GM06990 (cell line): ENCODE data around the genes WDFY2, TMEM272 and PCDH8.

- RRBS, result no CpG with 5 or more reads among the region's 3 CpGs
Measured at GRCh38 chr13:51434191-51435455, 18.2 kb downstream of the INTS6 start.

DNA sequence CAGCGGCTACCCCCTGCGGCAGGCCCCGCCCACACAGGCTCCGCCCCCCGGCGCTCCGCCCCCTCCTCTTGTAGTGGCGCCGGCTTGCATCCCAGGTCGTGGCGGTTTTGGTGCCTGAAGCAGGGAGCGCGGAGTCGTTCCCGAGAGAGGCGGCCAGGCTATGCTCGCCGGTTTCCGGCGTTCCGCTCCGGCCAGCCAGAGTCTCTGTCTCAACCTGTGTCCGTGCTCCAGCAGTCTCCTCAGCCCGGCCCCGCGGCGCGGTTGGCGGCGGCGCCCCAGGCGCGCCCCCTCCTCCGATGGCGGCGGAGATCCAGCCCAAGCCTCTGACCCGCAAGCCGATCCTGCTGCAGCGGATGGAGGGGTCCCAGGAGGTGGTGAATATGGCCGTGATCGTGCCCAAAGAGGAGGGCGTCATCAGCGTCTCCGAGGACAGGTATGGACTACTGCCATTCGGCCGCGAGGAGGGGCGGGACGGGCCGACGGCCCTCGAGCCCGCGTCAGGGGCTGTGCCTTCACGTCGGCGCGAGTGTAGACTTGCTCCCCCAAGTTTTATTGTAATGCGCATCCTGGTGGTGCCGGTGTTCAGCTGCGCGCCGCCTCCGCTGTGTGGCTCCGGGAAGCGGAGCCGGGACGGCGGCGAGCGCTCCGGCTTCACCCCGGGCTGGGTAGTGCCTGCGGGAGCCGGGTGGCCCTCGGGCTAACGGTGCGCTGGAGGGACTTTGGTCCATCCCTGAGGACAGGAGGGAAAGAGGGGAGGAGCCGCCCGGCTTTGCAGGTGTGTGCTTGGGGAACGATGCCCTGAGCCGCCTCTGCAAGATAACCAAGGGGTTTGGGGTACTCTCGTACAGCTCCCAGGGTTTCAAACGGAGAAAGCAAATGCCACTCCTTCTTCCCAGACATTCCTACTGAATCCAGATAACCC, at the start of gene WDFY2:
TSS of gene WDFY2 (plus strand) at position 71 of the 922 bp plus-strand sequence.
- RRBS, result 4% methylated on average over 25 of the region's 84 CpGs

- RRBS, result no CpG with 5 or more reads among the region's 2 CpGs
Measured at GRCh38 chr13:51604477-51605091, 20.3 kb downstream of the WDFY2 start.

DNA sequence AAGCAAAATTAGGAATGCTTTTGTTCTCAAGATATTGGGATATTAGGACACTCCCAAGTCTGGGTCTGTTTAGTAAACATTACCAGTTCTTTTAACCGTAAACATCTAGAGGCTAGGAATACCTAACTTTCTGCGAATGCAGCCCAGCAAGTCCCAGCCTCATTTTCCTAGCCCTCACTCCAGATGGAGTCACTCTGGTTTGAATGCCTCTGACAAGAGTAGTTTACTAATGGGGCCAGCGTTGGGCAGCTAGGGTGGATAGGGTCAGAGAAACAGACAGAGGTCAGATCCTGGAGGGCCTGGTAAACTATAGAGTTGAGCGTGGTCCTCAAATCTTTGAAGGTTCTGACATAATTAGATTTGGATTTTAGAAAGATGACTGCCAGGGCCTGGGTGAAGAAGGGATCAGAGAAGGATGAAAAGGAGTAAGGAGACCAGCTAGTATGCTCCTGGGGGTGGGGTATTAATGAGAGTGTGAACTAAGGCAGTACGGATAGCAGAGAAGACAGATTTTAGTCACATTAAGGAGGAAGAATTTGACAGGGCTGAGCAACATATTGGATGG, 53.7 kb downstream of the WDFY2 start:
- RRBS, result no CpG with 5 or more reads among the region's 5 CpGs

DNA sequence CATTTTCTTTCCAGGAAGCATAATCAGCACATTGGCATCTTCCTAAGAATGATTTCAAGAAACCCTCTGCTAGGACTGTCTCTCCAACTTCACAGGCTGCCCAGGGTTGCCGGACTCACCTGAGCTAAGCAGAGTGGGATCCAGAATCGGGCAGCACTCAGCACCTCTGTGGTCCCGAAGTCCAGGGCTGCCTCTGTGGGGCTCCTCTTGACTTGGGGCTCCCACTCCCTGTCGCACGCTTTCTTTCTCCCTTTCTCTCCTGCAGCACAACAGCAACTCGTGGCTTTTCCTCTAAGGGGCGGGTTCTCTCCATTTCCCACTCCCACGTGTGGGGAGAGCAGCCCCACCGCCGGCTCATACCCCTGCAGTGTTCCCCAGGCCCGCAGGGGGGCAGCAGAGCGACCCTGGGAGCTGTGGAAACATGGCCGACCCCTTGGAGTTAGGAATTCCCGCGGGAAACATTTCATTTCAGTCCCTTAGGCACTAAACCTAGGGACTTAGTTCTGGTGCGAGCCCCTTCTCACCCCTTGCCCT, at the start of gene TMEM272:
TSS of gene TMEM272 (minus strand) at position 281 of the 534 bp plus-strand sequence.
- RRBS, result no CpG with 5 or more reads among the region's 16 CpGs

DNA sequence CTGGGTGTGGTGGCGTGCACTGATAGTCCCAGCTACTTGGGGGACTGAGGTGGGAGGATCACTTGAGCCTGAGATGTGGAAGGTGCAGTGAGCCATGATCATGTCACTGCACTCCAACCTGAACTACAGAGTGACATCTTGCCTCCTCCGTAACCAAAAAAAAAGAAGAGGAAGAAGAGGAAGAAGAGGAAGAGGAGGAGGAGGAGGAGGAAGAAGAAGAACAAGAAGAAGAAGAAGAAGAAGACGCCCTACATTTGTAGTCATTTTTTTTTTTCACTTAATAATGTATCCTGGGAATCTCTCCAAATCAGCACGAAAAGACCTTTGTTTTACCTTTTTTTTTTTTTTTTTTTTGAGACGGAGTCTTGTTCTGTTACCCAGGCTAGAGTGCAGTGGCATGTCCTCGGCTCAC, 6.2 kb upstream of the TMEM272 start:
- RRBS, result no CpG with 5 or more reads among the region's 6 CpGs

- RRBS, result no CpG with 5 or more reads among the region's 7 CpGs
Measured at GRCh38 chr13:52193329-52193911, 34.0 kb upstream of the NEK3 start.

GRCh38 chr13:52738830-52739245, 782 bp downstream of the CNMD start:
- RRBS, result 23% methylated on average over 9 of the region's 45 CpGs

DNA sequence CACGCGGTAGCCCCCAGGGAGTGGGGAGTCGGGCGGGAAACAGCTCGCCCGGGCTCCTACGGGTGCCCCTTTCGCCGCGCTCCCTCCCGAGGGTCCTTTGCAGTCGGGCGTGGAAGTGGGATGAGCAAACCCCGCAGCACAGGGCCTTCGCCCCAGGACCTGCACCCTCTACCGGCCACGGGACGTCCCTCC, 478 bp downstream of the CNMD start:
- RRBS, result 11% methylated on average over 12 of the region's 18 CpGs

DNA sequence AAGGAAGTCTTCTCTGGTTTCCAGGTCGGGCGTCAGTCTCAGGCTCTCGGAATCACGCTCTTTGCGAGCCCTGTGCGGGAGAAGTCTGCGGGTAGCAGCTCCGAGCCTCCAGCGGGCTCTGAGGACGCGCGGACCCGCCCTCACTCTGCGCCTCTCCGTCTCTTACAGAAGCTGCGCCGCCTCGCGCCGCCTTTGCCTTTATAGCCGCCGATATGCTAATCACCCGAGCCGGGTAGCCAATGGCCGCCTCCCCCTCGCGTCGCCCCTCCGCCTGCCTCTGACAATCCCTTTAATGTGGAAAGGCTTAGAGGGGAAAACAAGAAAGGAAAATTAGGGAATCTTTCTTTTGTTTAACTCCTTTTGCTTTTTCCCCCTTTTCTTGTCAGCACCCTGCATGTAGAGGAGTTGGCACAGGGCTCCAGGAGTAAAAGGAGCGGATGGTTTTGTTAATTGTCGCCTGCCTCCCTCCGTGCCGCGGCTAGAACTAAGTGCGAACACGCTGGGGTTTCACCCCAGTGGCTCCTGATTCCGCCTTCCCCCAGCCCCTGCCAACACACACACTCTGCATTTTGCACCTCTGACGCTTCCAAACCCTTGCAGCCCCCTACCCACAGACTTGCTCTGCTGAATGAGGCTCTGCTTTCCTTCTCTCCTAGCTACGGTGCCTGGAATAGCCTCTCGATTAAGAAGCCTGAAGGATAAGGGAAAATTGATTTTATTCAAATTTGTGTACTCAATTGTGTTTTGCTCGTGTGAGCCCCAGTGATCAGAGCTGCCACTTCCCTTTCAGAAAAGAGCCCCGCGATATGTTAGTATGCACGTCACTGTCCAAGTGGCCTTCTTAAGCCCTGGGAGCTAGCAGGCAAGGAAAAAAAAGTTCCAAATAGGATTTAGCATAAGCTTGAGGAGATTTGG, at the start of gene PCDH8:
TSS of gene PCDH8 (minus strand) at position 173 of the 915 bp plus-strand sequence.
- RRBS, result no CpG with 5 or more reads among the region's 44 CpGs

- RRBS, result 52% methylated on average over 9 of the region's 62 CpGs
Measured at GRCh38 chr13:57633233-57633881, 1.8 kb downstream of the PCDH17 start.

- RRBS, result 28% methylated on average over 1 of the region's 6 CpGs
Measured at GRCh38 chr13:57724855-57725244, 93.3 kb downstream of the PCDH17 start.

GRCh38 chr13:60163197-60163697, 481 bp downstream of the DIAPH3 start:
- RRBS, result 8% methylated on average over 3 of the region's 21 CpGs

GRCh38 chr13:60584296-60584854, 187.4 kb downstream of the TDRD3 start:
- RRBS, result no CpG with 5 or more reads among the region's 12 CpGs

DNA sequence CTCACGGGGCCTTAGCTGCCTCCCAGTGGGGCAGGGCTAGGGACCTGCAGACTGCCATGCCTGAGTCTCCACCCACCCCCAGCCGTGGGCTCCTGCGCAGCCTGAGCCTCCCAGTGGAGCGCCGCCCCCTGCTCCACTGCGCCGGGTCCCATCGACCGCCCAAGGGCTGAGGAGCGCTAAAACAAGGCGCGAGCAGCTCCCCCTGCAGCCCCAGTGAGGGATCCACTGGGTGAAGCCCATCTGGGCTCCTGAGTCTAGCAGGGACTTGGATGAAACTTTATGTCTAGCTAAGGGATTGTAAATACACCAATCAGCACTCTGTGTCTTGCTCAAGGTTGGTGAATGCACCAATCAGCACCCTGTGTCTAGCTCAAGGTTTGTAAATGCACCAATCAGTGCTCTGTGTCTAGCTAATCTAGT, 76.3 kb downstream of the PCDH20 start:
- RRBS, result no CpG with 5 or more reads among the region's 12 CpGs

DNA sequence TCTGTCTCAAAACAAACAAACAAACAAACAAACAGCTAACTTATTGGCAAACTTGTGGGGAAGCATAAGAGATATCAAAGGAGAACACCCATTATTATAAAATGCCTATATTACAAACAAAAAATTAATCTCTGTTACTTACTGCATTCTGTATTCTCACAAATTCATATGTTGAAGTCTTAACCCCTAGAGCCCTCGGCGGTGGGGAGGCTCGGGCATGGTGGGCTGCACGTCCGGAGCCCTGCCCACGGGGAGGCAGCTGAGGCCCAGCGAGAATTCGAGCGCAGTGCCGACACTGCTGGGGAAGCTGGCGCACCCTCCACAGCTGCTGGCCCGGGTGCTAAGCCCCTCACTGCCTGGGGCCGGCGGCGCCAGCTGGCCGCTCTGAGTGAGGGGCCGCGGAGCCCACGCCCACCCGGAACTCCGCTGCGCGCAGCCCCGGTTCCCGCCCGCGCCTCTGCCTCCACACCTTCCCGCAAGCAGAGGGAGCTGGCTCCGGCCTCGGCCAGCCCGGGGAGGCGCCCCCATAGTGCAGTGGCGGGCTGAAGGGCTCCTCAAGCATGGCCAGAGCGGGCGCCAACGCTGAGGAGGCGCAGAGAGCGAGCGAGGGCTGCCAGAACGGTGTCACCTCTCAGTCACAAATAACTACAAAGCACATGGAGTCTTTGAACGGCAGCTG, 1316.8 kb upstream of the ENSG00000285566 start:
- RRBS, result 55% methylated on average over 7 of the region's 41 CpGs

GRCh38 chr13:67120952-67121447, 109.1 kb downstream of the PCDH9 start:
- RRBS, result no CpG with 5 or more reads among the region's 4 CpGs

DNA sequence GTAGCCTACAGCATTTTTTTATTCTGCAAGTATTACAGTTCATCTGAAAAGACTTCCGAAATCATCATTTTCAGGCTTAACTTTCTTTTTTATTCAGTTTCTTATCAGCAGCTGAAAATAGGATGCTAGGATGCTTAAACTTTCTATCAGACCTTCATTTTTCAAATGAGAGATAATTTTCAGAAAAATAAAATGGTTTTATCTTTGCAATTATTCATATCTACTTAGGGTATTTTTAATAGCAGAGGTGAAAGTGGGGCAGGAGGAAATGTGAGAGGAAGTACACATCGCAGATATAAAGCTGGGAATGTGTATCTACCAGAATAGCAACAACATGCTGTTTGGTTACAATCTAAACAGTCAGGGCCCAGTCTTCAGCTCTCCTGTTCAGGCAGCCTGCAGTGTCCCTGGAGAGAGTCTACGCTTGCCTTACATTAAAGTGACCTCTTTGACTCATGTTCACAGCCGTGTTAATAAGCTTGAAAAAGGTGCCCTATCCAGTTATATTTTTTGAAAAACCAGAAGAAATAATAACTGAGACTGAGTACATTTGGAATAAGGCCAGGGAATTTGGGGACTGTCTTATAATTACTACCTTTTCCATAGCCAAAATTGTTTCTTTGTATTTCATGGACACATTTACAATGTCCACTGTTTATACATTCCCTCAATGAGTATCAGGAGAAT, 82.9 kb downstream of the PCDH9 start:
- RRBS, result no CpG with 5 or more reads among the region's 4 CpGs